Cardiac septum (tissue), 1 donor: ENCODE measurements around a stretch of chr7.

DNA sequence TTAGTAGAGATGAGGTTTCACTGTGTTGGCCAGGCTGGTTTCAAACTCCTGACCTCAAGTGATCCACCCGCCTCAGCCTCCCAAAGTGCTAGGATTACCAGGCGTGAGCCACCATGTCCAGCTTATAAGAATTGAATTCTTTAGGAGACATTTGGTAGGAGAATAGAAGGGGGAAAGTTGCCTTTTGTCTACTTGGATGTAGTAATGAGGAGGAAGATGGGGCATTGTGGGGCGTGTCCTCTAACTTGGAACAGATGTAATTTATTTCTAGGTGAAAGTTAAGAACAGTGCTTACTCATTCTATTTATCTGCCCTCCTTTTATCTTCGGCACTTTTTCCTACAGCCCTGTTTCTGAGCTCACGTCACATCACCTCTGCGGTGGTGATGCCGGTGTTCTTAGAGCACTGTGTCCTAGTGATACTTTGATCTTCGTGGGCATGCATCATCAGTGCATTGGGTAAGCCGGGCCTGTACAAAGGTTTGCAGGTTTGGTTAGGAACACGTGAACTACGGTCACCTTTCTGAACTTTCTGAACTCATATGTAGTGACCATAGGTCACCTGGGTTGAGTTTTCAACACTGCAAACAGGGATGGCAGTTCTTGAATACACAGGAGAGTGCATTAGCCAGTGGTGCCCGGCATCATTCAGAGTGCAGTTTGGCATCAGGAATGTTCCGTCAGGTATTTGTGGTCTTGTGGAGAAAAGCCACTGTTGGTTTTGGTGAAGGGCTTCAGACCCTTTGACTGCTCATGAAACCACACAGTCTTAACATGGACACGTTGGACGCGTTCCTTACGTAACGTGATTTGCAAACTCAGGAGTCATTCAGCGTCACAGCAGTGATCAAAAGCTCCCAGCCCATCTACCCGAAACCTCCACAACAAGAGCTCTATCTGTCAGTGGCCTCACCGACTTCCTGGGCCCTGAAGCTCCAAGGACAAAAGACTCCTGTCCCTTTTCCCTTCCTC is 5.6 kb downstream of the POR start:
- PRO-cap: no peak

- PRO-cap: no peak
Measured at GRCh38 chr7:75925642-75926301, 10.8 kb downstream of the POR start.

DNA sequence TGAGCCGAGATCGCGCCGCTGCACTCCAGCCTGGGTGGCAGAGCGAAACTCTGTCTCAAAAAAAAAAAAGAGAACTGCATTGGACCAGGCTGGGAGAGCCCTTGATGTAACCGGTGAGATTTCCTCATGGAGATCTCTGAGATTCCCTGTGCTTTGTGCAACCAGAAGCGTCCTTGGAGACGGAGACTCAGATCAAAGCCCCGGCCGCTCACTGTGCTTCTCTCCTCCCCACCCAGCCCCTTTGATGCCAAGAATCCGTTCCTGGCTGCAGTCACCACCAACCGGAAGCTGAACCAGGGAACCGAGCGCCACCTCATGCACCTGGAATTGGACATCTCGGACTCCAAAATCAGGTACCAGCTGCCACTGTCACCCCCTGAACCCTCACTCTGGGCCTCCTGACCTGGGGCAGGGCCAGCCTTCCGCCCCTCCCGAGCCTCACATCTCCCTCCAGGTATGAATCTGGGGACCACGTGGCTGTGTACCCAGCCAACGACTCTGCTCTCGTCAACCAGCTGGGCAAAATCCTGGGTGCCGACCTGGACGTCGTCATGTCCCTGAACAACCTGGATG is 11.0 kb downstream of the TMEM120A start:
- PRO-cap: no peak

DNA sequence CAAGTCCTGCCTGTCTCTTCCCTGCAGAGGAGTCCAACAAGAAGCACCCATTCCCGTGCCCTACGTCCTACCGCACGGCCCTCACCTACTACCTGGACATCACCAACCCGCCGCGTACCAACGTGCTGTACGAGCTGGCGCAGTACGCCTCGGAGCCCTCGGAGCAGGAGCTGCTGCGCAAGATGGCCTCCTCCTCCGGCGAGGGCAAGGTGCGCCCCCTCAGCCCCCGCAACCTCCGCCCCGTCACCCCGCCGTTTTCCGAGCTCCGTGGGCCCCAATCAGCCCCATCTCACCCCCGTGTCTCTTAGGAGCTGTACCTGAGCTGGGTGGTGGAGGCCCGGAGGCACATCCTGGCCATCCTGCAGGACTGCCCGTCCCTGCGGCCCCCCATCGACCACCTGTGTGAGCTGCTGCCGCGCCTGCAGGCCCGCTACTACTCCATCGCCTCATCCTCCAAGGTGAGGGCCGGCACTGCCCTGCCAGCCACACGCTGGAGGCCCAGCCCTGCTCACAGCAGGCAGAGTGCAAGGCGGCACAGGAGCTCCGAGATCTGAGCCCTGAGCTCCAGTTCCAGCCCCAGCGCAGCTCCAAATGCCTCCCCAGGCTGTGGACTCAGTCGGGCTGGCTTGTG is 9.5 kb downstream of the TMEM120A start:
- PRO-cap: no peak

- PRO-cap: no peak
Measured at GRCh38 chr7:76005659-76006010, 11.2 kb upstream of the TMEM120A start.

- PRO-cap: bidirectional peak, plus-strand start at chr7:76318249, minus-strand start at chr7:76318068
Measured at GRCh38 chr7:76317259-76318152, 15.0 kb downstream of the HSPB1 start.

GRCh38 chr7:76333527-76334123 is 25.2 kb downstream of the YWHAG start:
- PRO-cap: unidirectional peak, minus-strand start at chr7:76333714; unidirectional peak, minus-strand start at chr7:76333831

GRCh38 chr7:76347690-76348306 is 11.0 kb downstream of the YWHAG start:
- PRO-cap: no peak

GRCh38 chr7:76480113-76481013 is 18.9 kb downstream of the DTX2 start:
- PRO-cap: no peak

- PRO-cap: no peak
Measured at GRCh38 chr7:76579472-76580381, 36.6 kb upstream of the SPDYE16 start.

DNA sequence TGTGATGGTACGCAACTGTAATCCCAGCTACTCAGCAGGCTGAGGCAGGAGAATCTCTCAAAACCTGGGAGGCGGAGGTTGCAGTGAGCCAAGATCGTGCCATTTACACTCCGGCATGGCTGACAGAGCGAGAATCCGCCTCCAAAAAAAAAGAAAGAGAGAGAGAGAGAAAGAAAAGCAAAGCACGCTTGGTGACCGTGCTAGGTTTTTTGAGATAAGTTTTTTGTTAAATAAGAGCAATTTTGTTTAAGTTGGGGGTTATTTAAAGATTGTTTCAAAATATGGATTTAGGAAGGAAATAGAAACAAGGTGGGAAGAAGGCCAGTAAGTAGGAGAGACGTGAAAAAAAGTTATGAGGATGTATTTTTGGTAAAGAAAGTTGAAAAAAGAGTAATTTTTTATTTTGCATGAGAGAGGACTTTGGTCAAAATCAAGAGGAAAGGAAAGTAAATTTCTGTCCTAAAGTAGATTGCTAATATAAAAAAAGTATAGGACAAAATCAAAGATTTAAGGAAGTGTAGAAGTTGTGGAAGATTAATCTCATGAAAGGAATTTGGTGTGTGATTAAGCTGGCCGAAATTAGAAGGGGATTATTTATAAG is 3.3 kb downstream of the POMZP3 start:
- PRO-cap: no peak

GRCh38 chr7:76829238-76829743 is 202.2 kb upstream of the POMZP3 start:
- PRO-cap: no peak

GRCh38 chr7:77126545-77126809 is 4.1 kb downstream of the CCDC146 start:
- PRO-cap: no peak

GRCh38 chr7:77287285-77287665 is 87.7 kb upstream of the FGL2 start:
- PRO-cap: no peak

DNA sequence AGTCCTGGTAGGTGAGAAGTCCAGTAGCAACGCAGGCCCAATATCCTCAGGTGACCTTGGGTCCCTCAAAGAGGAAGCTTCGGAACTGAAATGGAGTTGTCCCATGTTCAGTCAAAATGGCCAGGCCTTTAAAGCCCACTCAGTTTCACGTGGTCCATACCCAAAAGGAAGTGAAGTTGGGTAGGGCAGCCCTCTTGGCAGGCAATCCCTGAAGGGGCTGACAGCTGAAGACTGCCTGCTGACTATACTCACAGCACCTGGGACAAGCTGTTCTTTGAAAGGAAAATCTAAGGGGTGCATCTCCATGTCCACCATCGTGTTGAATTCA is 3.0 kb downstream of the GSAP start:
- PRO-cap: no peak

- PRO-cap: no peak
Measured at GRCh38 chr7:77626538-77627744, 69.3 kb upstream of the RSBN1L start.

- PRO-cap: no peak
Measured at GRCh38 chr7:77745804-77746453, 49.7 kb downstream of the RSBN1L start.

- PRO-cap: unidirectional peak, plus-strand start at chr7:78400751
Measured at GRCh38 chr7:78400453-78401042, 602.3 kb upstream of the TMEM60 start.

DNA sequence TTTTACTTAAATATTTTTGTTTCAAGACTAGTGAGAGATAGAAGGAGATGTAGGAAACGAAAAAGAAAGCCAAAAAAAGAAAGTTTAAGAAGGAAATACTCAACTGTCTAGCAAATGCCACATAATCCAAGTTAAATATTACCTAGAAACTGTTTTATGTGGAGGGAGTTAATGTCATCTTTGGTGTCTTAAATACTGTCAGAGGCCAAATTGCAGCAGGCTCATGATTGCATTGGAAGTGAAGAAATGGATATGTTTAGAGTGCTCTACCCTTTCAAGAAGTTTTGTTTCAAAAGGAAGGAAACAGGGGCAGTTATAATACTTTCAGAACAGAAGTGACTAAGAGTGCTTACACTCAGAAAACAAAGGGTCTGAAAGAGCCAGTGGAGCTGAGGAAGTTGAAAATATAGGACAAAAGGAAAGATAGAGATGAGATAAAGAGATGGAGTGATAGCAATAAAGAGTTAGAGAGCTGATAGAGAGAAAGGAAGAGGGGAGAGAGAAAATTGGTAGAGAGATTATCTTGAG is 28.1 kb upstream of the GNAI1 start:
- PRO-cap: unidirectional peak, minus-strand start at position 286 of the sequence

- PRO-cap: unidirectional peak, minus-strand start at chr7:80174464
Measured at GRCh38 chr7:80174047-80174700, 39.5 kb downstream of the GNAI1 start.